Thoracic aorta (tissue), 1 donor: ENCODE measurements around a stretch of chr10.

DNA sequence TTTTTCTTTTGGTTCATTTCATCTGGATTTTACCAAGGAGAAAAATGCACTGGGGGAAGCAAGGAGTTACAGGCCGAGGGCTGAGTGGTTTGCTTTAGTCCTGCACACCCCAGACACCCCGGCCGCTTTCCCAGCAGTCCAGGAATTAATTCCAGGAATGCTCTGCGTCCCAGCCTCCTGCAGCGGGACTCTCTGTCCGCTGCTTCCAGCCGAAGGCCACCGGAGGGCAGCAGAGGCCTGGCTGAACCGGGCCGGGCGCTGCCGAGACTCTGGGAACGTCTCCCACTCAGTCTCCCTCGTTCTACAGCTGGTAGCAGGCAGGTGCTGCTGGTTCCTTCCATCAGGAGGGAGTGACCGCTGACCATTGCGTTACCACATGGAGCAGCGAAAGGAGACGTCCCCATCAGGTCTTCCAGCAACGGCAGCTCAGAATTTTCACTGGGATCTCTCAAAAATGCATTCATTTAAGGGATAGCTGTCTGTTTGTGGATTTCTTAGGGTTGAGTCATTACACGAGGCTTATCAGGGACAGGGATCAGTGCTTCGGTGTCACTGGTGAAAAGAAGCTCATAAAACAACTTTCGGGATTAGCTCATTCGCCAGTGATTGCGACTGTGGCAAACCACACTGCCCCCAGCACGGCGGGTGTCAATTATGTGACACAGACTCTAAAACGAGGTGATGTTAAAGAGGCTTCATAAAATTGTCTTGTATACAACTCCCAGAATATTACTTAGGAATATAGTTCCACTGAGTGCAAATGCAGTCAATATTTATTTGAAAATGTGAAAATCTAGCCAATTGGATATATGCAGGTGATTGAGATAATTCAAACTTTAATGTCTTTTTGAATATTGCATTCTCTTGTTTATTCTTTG lies 25.0 kb upstream of the PITRM1 start:
- RAMPAGE, long total RNA, result no peak

DNA sequence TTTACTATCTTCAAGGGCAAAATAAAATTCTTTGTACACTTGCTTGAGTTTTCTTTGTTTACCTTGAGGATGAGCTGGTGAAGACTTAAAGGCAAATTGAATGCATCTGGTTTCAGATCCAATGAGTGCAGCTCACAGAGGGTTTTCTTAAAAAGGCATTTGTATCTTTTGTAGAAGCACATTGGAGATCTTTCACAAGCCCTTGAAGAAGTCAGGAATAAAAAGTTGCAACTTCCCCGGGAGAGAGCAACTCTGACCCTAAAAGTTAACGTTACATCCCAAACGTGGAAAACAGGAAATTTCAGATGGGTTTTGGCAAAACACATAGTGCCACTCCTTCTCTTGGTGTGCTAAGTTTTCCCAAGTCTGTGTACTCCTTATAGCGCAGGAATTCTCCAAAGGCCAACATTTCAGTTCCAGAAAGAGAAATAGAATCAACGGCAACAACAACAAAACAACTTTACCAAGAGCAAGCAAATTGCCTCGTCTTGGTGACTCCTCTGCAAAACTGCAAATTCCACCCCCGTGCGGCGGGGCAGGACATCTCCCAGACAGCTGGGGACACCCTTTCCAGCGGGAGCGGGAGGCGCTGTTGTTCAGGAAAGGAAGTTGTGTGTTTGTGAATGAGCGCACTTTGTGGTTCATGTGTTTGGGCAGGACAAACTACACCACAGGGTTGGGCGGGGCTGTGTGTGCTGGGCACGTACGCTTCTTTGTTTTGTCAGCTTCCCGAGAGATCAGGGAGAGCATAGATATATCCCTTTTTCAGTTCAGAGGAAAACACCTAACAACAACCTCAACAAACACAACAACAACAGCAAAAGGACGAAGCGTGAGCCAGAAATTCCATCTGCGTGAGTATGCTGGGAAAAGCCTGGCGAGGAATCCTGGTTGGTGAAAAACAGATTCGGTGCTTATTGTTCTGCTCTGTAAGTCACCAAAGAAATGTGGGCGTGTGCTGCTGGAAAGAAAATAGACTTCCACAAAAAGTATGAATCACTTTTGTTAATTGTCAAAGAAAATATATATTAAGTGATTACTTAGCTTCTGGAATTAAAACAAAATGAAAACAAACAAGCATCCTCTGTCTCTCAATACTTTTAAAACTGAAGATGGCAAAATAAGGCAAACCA lies 294.7 kb upstream of the PITRM1 start:
- RAMPAGE, long total RNA, result no peak

GRCh38 chr10:3761223-3761639 lies 23.8 kb downstream of the KLF6 start:
- RAMPAGE, long total RNA, result no peak

DNA sequence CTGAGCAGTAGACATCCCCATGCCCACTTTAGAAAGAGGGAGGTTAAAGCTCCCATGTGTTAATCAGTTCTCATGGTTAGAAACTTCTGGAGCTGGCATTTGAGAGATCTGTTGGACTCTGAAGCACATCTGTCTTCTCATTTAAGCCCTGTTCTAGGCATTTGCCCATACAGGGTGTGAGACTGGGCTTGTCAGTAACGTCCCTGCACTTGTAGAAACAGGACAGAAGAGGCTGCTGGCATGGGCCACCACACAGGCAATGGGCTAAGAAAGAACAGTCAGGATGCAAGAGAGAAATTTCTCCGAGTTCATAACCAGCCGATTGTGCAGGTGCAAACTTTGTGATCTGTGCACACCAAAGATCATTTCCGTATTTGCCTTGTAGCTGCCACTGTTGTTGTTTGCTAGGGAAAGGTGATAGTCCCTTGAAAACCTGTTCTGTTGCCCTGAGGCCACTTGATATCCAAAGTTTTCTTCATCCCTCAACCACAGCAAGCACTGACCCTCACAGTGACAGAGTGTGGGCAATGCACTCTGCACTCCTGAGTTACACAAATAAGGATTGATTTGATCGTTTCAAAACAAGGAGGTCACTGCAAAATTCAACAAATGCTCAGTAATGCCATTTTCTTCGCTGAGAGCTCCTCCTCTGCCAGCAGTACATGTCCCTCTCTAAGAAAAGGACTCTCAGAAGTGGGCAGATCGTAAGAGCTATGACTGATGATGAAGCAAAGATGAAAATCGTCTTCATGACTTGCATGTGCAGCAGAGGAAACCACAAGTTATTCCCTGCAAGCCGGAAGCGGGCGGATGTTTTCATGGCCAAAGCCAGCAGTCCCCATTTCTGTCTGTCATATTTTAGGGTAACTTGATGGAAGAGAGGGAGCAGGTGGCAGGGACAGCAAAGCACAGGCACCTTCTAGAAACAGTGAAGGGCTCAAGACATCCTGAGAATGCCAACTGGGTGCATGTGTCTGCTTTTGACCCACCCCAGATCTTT lies 20.2 kb downstream of the KLF6 start:
- RAMPAGE, long total RNA, result no peak

DNA sequence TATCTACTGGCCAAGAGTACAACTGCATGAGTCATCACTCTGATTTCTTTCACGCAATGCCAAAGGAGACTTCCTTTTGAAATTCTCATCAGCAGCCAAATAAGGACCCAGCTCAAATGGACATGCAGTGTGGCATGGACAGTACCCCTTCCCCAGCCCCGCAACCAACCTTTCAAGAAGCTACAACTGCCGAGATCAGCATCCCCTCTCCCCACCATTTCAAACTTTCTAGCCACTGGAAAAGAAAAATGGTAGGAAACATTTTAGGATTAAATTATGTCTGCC lies 2.0 kb downstream of the KLF6 start:
- RAMPAGE, long total RNA, result no peak

DNA sequence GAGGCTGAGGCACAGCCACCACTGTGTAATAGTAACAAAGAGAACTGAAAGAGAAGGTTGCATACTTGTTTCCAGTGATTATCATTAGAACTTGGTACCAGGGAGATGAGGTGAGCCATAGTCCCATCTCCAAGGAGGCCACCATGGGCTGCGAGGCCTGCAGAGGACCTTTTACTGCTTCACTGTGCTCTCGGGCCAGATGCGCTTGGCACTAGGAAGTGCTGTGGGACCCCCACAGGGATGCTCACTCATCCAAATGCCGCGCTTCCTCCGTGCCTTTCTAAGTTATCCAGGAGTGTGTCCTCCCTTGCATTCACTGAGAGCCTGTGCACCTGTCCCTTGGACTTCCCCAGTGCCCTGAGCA lies 9.7 kb upstream of the KLF6 start:
- RAMPAGE, long total RNA, result no peak

GRCh38 chr10:3807956-3808616 lies 23.1 kb upstream of the KLF6 start:
- RAMPAGE, long total RNA, result no peak

DNA sequence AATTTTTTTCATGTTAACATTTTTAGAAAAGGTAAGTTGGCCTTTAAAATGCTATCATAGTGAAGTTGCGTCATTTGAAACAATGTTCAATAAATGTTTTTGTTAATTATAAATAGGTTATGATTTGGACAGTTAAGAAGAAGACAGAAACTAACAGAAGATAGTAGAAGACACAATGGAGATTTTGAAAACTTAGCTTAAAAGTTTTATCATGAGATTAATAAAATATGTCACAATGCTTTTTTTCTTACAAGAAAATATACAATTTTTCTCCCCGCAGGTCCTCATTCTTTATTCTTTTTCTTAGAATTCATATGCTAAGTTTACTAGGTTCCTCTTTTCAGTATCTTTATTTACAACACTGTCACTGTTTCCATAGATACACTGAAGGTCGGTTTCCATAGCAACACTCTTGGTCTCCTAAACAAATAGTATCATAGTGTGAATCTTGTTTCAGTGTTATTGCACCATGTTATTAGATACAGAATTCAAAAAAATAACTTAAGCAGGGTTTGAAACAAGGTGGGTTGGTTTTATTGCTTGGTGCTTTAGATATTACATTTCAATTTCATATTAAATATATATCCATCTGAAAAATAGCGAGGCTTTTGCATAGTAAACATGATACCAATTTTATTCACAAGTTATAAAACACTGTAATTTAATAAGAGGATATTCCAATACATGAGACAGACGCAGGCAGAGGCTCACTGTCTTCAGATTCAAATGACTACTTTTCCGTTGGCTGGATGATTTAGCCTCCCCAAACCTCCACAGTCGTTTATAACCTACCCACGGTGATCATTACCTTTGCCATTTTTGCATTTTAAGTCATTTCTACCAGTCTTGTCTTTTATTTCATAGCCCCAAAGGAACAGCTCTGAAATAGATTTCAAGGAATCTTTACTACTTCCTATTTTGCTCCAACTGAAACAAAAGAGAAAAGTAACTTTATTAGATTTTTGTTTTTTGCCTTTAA lies 88.8 kb upstream of the KLF6 start:
- RAMPAGE, long total RNA, result no peak

DNA sequence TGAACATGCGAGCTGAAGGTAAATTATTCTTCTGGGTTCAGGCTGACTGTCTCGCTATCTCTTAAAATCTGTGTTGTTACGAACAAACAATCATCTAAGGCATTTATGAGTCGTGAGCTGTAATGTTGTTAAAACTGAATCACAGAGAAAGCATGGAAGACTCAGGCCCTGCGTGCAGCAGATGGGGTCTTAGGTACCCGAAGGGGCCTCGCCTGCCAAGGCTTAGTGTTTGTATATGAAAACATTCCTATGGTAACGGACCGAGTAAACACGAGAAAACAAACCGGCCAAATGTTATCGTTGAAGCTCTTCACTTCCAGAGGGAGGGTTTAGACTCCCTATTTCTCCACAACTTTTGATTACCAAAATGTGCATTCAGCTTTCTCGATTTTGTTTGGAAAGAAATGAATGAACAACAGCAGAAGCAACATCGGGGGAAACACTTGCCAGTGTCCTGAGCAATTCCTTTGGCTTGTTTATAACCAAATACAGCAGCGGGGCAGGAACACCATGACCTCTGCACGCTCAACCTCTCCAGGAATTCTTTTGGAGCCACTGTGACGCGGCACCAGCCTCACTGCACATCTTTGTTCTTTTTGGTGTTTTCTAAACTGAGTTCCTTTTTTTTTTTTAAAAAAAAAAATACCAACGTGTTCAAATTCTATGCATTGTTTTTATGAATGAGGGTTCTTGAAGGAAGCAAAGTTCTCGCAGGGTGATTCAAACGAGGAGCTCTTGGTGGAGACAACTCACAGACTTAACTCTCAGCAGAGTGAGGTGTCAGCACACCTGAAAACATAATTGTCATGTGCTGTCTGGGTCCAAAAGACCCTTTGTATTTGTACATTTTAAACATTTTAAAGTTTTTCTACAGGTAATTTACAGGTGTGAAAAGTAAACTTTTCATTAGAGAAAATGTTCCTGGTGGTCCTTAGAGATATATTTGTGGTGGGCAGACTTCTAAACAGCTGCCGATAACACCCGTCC lies 121.7 kb upstream of the KLF6 start:
- RAMPAGE, long total RNA, result no peak

GRCh38 chr10:3908268-3908480 lies 123.2 kb upstream of the KLF6 start:
- RAMPAGE, long total RNA, result no peak

- RAMPAGE, long total RNA, result no peak
Observed at GRCh38 chr10:3935121-3935652, 150.2 kb upstream of the KLF6 start.

DNA sequence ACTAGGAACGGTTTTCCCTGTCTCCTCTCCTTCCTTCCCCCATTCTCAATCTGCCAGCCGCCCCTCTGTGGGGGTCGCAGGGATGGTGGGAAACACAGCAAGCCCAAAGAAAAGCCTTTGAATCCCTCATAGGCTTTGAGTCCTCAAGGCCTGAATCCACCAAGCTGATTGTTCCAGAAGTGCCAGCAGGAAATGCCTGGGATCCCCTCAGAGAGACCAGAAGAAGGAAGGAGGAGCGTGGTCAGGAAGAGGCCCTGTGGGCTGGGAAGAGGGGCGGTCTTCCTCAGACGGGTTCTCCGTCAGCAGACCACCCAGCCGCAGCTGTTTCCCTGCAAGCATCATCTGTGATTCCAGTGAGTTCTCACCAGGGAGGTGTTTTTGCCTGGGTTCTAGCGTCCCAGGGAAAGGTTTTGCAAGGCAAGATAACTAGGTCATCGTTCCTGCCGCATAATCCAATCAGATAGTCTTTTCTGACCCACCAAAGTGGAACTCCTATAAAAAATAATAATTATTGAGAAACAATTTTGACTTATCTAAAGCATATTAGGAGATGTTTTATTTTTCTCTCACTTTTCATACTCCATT lies 190.1 kb upstream of the KLF6 start:
- RAMPAGE, long total RNA, result no peak

- RAMPAGE, long total RNA, result no peak
Observed at GRCh38 chr10:4058551-4058985, 273.6 kb upstream of the KLF6 start.

DNA sequence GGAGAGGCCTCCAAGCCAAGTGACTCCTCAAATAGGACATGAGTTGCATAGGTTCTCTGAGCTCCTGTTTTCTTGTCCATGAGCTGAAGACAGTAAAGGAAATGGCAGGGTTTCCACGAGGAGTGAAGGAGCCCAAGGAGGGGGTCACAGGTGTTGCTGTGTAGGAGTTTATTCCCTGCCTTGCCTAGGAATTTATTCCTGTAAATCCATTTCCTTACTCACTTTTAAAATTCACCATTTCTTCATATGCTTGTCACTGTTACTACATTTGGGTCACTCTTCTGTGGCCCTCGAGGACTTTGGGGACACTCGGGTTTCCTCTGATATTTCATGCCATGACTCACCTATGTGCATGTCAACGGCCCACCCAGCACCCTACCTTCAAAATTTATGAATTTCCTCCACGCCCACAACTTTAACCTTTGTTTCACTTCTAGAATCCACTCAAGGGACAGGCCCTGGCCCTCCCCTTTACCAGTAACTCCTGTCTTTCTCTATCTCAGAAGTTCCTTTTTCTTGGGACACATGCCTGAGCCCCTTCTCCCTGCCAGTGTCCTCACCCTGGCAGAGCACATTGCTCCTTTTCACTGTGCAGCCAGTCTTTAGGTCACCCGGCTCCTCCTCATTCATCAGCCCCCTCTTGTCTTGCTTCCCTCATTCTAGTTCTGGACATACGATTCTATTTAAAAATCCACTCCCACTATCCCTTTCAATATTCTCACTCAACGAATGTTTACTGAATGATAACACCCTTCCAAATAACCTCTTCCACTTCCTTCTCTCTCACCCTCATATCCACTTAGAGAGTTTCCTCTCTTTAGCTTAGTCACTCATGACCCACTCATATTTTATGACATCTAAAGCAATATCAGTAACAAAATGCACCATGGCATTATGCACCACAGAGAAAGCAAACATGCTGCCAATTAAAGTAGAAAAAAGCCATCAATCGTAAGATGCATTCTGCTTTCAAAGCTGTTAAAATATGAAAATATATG lies 282.6 kb upstream of the KLF6 start:
- RAMPAGE, long total RNA, result no peak

GRCh38 chr10:4176594-4176971 lies 391.6 kb upstream of the KLF6 start:
- RAMPAGE, long total RNA, result no peak

DNA sequence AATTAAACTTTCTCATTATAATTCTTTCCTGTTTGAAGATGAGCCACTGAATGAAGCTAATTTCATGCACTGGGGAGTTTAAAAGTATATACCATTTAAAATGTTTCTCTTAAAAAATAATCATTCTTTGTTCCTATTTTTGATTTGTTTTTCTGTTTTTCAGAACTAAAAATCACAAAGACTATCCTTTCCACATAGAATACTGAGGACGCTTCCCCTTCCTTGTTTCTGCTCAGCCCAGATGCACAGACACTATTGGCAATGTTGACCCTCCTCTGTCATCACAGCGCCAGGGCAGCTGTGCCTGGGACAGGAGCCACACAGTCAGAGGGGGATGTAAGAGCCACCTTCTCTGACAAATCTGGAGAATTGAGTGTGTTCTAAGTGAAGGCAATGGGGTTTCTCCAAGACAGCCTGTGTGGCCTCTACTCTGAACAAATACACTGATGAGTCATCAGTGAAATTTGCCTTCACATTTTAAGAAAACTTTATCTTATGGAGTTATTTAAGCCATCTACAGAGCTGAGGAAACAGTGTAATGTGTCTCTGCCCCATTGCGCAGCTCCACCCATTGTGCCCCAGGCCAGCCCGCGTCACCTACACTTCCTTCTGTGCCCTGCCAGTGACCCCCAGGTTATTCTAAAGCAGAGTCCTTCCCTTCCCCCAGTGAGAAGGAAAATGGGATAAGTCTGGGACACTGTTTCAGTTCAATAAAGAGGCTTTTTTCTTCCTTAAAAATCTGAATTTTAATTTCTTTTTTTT lies 21.5 kb downstream of the AKR1E2 start:
- RAMPAGE, long total RNA, result no peak

- RAMPAGE, long total RNA, result no peak
Observed at GRCh38 chr10:4983601-4984190, 20.0 kb downstream of the AKR1C2 start.

GRCh38 chr10:5402829-5403147 lies 1.8 kb downstream of the TUBAL3 start:
- RAMPAGE, long total RNA, result no peak

GRCh38 chr10:5447103-5448219 lies 35.1 kb downstream of the NET1 start:
- RAMPAGE, long total RNA, result no peak

- RAMPAGE, long total RNA, result no peak
Observed at GRCh38 chr10:5529597-5530121, 4.9 kb downstream of the CALML3 start.